ENCODE results near the gene ZSCAN26.

DNA sequence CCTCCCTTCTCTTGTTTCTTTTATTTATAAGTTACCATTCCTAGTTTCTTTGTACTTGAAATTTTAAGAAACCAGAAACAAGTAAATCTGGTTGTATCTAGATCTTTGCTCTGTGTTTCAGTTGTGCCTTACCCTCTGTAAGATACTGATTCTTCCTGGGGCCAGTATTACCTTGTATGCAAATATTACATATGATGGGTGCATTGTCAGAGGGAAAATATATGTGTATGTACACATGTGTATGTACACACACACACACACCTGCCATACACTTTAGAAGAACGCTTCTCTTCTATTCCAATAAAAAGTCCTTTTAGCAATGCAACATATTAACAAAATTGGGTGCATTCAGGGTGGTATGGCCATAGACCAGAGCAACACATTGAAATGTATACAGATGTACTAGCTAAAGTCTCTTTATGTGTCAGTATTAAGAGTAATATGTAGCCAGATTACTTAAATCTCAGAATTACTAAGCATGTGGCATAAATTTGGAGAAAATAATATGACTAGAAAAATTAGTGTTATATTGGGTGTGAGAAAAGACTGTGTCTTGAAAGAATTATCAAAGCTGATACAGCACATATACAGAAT, 14.3 kb downstream of the ZKSCAN8 start:
- RRBS, result no CpG with 5 or more reads among the region's 1 CpG

GRCh38 chr6:28218414-28219437, 6.3 kb upstream of the ZSCAN9 start:
- RRBS, result 9% methylated on average over 26 of the region's 54 CpGs

- RRBS, result 4% methylated on average over 4 of the region's 36 CpGs
Observed at GRCh38 chr6:28266824-28267847, at the start of gene ZSCAN26. Gene ZSCAN26, plus strand, starts transcription at chr6:28267143.

- RRBS, result no CpG with 5 or more reads among the region's 38 CpGs
Observed at GRCh38 chr6:28446641-28447643, 3.7 kb upstream of the ZSCAN23 start.

- RRBS, result no CpG with 5 or more reads among the region's 4 CpGs
Observed at GRCh38 chr6:28553385-28553712, 27.7 kb downstream of the GPX5 start.

- RRBS, result no CpG with 5 or more reads among the region's 21 CpGs
Observed at GRCh38 chr6:28589059-28589628, 2.0 kb upstream of the SCAND3 start.

GRCh38 chr6:28727029-28727633, 140.0 kb upstream of the SCAND3 start:
- RRBS, result no CpG with 5 or more reads among the region's 6 CpGs

GRCh38 chr6:28865965-28866180, 57.9 kb downstream of the TRIM27 start:
- RRBS, result no CpG with 5 or more reads among the region's 3 CpGs

GRCh38 chr6:28950756-28951254, 27.0 kb upstream of the TRIM27 start:
- RRBS, result no CpG with 5 or more reads among the region's 11 CpGs

DNA sequence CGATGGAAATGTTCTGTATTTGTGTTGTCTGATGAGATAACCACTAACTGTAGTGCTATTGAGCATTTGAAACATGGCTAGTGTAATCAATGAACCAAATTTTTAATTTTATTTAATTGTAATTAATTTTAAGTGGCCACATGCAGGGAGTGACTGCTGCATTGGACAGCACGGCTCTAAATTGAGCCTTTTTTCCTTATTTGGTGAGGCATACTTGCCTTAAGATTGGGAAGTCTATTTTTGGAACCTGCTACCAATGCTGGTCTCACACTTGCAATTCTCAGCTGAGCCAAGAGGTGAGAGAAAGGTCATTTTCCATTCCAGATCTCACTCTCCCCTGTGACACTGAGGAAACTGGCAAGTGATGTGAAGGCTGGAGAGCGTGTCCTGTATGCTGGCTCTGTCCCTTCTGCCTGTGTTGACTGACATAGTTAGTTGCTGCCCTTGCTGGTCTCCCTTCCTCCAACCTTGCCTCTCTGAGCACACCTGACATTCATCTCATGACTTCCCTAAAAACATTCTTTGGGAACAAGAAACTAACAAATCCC, 774 bp upstream of the MOG start:
- RRBS, result no CpG with 5 or more reads among the region's 3 CpGs

DNA sequence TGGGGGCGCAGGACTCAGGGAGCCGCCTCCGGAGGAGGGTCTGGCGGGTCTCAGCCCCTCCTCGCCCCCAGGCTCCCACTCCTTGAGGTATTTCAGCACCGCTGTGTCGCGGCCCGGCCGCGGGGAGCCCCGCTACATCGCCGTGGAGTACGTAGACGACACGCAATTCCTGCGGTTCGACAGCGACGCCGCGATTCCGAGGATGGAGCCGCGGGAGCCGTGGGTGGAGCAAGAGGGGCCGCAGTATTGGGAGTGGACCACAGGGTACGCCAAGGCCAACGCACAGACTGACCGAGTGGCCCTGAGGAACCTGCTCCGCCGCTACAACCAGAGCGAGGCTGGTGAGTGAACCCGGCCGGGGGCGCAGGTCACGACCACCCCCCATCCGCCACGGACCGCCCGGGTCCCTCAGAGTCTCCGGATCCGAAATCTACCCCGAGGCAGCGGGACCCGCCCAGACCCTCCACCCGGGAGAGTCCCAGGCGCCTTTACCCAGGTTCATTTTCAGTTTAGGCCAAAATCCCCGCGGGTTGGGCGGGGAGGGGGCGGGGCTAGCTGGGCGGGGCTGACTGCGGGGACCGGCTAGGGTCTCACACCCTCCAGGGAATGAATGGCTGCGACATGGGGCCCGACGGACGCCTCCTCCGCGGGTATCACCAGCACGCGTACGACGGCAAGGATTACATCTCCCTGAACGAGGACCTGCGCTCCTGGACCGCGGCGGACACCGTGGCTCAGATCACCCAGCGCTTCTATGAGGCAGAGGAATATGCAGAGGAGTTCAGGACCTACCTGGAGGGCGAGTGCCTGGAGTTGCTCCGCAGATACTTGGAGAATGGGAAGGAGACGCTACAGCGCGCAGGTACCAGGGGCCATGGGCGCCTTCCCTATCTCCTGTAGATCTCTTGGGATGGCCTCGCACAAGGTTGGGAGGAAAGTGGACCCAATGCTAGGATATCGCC, 634 bp downstream of the HLA-F start:
- RRBS, result 7% methylated on average over 20 of the region's 81 CpGs

DNA sequence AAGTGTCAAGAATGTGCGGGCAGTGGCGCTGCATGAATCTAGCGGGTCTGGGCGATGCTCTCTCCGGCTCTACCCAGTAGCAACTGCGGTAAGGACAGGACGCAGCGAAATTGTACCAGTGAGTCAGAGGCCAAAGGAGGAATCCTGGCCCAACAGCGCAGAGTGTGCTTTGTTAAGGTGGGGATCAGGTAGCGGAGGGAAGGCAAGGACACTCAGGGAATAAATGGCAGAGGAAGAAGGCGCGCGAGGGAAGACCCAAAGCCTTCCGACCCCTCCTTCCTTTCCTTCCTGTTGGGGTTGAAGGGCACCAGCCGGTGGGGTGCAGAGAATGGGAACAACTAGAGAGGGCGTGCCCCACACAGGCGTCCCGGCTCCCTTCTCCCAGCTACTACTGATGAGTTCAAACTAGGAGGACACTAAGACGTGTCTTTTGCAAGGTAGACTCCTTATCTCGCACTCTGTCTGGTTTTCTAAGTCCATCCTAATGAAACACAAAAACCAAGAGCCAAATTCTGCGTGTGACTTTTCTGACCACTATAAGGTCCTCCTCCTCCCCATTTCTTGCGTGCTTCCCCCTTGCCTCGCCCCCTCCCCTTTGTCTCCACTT, 32.3 kb downstream of the HLA-F start:
- RRBS, result 20% methylated on average over 4 of the region's 23 CpGs

DNA sequence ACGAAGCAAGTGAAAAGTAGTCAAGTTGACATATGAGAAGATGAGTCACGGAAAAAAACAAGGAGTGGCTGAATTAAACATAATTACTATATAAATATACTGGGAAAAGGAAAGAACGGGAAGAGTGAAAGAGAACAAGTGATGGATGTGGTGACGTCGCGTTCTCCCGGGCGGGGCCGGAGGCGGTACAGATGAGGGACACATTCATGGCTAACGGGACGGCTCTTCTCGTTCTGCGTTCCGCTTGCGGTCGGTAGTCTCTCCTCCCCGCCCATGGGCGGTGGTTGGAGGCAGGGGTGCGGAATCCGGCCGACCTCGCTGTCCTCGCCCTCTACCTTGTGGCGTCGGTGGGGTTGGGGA, 22.4 kb downstream of the HLA-G start:
- RRBS, result 13% methylated on average over 5 of the region's 26 CpGs

- RRBS, result no CpG with 5 or more reads among the region's 7 CpGs
Observed at GRCh38 chr6:29927988-29928487, 14.3 kb upstream of the HLA-A start.

GRCh38 chr6:29980570-29981032, 38.3 kb downstream of the HLA-A start:
- RRBS, result no CpG with 5 or more reads among the region's 16 CpGs

DNA sequence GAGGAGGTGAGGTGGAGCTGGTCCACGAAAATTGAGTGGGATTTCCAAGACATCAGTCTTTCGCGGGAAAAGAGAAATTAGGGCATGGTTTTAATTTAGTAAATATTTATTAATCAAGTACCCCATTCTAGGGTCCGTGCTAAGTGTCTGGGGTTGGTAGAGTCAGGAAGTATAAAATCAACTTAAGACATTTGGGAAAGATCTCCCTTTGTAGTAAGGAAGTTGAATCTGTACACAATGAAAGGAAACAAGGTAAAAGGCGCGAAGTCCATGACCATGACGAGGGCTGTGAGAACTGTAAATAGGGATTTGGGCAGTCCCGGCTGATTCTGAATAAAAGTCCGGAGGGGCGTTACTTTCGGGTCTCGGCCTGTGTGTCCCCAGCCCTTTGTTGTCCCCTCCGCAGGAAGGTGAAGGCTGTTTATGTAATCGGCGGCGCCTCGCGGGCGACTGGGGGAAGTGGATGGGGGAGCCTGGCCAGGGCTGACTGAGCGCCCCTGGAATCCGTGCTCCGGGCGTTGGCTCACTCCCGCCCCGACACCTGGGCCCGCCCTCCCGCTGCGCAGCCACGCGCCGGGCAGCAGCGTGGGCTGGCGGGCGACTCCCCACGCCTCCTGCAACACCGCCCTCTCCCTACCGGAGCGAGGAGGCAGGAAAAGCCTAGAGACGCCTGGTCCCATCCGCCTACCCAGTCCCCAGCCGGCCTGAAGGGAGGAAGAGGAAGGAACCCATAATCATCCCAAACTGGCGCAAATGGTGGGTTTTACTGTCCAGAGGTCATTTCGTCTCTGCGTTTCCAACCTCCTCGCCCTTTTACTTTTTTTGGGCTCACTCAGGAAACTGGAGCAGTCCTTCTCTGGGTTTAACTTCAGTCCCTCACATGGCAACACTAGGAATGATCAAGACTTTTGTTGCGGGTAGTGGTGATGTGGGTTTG, 12.2 kb downstream of the TRIM31 start:
- RRBS, result 5% methylated on average over 7 of the region's 46 CpGs

GRCh38 chr6:30102952-30103958, 9.6 kb downstream of the TRIM31 start:
- RRBS, result no CpG with 5 or more reads among the region's 39 CpGs

- RRBS, result no CpG with 5 or more reads among the region's 5 CpGs
Observed at GRCh38 chr6:30156028-30156650, 4.9 kb downstream of the TRIM10 start.

Measured in HL-60 (cell line).